CD14-positive monocyte (primary cell): ENCODE measurements around the genes RAB6C and GPR148.

DNA sequence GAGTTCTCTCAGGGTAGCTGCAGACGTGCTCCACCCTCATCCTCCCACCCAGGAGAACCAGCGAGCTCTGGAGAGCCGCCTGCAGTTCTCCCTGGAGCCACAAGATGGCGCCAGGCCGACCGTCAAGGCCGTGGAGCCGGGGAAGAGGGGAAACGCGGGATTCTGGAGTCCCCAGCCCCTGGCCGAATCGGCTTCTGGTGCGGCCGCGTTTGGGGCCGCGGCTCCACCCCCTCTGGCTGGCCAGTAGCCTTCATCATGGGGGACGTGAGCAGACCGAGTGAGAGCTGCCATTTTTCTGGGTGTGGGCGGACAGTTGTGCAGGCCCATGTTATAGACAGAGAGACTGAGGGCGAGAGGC lies 418.0 kb upstream of the HS6ST1 start:
- CAGE, long polyA plus RNA: no peak

- CAGE, long polyA plus RNA: no peak
Measured at GRCh38 chr2:128946232-128946548, 627.5 kb upstream of the HS6ST1 start.

DNA sequence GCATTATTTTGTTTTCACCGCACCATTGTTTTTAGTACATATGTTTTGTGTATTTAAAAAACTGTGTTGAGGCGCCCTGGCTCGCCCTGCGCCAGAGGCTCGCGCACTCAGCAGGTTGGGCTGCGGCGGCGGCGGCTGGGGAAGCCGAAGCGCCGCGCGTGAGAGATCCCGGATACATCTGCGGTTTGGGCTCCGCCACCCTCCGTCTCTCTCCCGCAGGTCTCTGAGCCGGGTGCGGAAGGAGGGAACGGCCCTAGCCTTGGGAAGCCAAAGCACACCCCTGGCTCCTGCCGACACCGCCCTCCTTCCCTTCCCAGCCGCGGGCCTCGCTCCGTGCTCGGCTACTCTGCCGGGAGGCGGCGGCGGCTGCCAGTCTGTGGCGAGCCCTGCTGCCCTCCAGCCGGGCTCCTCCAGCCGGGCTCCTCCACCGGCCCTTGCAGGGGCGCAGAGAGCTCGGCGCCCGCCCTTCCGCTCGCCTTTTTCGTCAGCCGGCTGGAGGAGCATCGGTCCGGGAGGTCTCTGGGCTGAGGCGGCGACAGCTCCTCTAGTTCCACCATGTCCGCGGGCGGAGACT lies at the start of gene RAB6C:
RAB6C (plus strand) TSS at position 106 of the 574 bp plus-strand sequence.
- CAGE, long polyA plus RNA: no peak

- CAGE, long polyA plus RNA: no peak
Measured at GRCh38 chr2:130339629-130340693, 2.0 kb downstream of the CCDC115 start.

- CAGE, long polyA plus RNA: no peak
Measured at GRCh38 chr2:130341169-130341901, 629 bp downstream of the CCDC115 start.

GRCh38 chr2:130390392-130390868 lies 34.6 kb downstream of the PTPN18 start:
- CAGE, long polyA plus RNA: no peak

DNA sequence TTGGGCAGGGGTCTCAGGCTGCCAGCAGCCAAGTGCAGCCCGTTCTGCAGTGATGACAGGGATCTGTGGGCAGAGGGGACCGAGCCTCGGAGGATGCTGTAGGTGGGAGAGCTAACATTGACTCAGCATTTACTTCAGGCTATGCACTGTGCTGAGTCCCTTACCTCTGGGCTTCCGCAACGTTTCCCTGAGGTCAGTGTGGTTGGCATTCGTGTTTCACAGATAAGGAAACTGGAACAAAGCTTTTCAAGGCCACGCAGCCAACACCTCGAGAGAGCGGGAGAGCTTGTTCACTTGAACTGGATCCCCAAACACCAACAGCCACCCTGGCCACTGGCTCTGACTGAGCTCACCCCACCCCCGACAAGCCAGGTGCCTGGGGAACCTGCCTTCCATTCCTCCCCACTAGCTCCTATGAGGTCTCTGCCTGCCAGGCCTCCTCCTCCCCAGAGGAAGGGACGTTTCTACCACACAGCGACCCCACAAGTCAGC lies 796 bp upstream of the GPR148 start:
- CAGE, long polyA plus RNA: no peak

GRCh38 chr2:130728821-130729263 lies at the start of gene GPR148:
GPR148 (plus strand) TSS chr2:130729070.
- CAGE, long polyA plus RNA: no peak

- CAGE, long polyA plus RNA: no peak
Measured at GRCh38 chr2:131049265-131049769, 43.9 kb downstream of the FAM168B start.

- CAGE, long polyA plus RNA: no peak
Measured at GRCh38 chr2:131105540-131106505, 687 bp downstream of the PLEKHB2 start.

DNA sequence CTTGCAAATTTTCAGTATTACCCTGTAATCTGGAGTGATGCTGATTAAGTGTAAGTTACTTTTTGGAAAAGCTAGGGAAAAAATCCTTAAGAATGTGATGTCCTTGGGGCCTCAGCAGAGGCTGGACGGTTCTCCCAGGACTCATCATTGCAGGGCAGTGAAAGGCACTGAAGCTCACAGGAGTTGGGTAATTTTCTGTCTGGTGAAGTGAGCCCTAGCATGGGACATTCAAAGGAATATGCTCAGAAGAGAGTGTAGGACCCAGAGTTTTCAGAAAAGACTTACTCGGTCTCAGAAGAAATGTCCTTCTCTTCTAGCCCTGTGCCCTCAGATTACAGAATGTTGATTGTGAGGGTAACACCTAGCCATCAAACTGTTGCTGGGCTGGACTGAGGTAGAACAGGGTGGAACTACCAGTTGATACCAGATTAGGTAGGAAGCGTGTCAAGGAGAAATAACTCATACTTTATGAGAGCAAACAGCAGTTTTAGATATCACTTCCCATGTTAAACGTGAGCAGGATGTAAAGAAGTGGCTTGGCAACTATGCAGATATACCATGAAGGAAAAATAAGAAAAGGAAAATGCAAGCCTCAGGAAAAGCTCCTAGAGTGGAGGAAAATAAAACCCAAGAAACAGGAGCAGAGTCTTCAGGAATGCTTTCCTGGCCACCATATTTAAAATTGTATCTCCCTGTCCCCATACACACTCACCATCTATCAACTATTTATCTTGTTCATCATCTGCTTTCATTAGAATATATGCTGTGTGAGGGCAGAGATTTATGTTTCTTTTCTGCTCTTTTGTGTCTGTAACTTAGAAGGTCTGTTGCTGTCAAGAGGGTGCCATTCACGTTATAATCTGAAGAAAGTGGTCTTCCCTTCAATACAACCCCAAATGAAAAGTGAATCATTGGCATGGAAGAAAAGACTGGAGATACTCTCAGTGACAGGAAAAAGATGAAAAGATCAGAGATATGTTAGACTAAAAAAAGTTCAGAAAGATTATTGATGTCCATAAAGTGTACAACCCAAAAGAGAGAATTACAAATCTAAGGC lies 23.0 kb downstream of the PLEKHB2 start:
- CAGE, long polyA plus RNA: no peak

GRCh38 chr2:131493226-131493990 lies 1.2 kb upstream of the MZT2A start:
- CAGE, long polyA plus RNA: no peak

DNA sequence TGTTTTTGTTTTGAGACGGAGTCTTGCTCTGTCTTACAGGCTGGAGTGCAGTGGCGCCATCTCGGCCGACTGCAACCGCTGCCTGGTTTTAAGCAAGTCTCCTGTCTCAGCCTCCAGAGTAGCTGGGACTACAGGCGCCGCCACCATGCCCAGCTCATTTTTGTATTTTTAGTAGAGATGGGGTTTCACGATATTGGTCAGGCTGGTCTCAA lies 155.3 kb downstream of the CCDC74A start:
- CAGE, long polyA plus RNA: no peak

- CAGE, long polyA plus RNA: no peak
Measured at GRCh38 chr2:132257009-132257526, 95.3 kb upstream of the ANKRD30BL start.

GRCh38 chr2:132276621-132277327 lies 115.0 kb upstream of the ANKRD30BL start:
- CAGE, long polyA plus RNA: no peak

- CAGE, long polyA plus RNA: no peak
Measured at GRCh38 chr2:132346764-132347860, 69.5 kb upstream of the GPR39 start.

- CAGE, long polyA plus RNA: no peak
Measured at GRCh38 chr2:132352253-132353451, 64.0 kb upstream of the GPR39 start.

GRCh38 chr2:132429310-132430046 lies 12.9 kb downstream of the GPR39 start:
- CAGE, long polyA plus RNA: no peak

- CAGE, long polyA plus RNA: no peak
Measured at GRCh38 chr2:132460269-132461018, 43.8 kb downstream of the GPR39 start.

- CAGE, long polyA plus RNA: no peak
Measured at GRCh38 chr2:132734107-132734545, 64.1 kb upstream of the LYPD1 start.